ENCODE data around the gene CBLN1.

- PRO-cap: no peak
Observed at GRCh38 chr16:46918460-46919529, 34.6 kb downstream of the GPT2 start.

DNA sequence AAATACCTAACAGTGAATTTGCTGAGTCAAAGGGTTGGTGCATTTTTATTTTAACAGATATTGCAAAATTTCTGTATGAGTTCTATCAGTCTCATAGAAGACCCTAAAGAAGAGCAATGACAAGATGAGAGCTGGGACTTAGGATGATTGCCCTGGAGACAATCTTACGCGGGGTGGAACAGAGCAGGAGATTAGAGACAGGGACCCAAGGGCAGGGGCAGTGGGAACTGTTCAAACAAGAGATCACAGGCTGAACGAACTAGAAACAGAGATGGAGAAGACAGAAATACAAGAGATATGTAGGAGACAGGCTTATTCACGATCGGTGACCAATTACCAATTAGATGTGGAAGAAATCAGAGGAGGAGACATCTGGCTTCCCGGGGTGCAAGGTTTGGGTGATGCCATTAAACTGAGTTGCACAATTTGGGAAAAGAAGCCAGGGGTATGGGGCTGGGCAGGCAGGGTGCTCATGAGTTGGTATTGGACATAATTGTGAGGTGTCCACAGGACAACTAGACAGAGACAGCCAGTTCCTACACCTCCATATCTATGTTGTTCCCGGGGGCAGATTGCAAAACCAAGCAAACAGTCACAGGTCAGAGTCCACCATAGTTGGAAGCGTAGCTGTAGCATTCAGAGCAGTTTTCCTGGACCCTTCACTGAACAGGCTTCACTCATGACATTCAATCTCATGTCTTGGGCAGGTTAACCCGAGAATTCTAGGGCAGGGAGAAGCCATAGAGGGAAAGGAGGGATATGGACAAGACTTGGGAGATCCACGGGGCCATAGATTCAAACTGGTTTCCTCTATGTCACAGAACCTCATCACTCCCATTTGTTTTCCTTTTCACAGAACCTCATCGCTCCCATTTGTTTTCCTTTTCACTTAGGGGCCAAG is 39.7 kb upstream of the LONP2 start:
- PRO-cap: no peak

DNA sequence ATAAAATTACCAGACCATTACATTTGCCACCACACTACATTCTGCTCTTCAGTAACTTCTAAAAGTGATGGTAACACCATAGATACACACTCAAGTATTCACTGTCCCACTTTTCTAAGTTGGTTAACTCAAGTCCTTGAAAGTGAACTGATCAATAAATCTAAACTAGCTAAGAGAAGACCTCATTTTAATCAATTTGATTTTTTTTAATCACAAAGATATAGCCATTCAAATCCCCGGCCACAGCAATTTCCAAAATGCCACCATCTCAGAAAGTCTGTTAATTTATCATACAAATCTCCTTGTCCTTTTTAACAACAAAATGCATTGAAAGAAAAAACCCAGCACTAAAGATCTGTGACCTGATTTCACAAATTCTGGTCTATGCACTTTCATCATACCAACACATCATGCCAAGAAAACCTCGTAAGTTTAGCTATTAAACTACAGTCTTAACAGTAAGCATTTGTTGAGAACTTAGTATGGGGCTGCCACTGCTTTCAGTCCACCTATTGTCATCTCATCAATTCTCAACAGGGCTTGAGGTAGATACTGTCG is 1.7 kb downstream of the SIAH1 start:
- PRO-cap: no peak

DNA sequence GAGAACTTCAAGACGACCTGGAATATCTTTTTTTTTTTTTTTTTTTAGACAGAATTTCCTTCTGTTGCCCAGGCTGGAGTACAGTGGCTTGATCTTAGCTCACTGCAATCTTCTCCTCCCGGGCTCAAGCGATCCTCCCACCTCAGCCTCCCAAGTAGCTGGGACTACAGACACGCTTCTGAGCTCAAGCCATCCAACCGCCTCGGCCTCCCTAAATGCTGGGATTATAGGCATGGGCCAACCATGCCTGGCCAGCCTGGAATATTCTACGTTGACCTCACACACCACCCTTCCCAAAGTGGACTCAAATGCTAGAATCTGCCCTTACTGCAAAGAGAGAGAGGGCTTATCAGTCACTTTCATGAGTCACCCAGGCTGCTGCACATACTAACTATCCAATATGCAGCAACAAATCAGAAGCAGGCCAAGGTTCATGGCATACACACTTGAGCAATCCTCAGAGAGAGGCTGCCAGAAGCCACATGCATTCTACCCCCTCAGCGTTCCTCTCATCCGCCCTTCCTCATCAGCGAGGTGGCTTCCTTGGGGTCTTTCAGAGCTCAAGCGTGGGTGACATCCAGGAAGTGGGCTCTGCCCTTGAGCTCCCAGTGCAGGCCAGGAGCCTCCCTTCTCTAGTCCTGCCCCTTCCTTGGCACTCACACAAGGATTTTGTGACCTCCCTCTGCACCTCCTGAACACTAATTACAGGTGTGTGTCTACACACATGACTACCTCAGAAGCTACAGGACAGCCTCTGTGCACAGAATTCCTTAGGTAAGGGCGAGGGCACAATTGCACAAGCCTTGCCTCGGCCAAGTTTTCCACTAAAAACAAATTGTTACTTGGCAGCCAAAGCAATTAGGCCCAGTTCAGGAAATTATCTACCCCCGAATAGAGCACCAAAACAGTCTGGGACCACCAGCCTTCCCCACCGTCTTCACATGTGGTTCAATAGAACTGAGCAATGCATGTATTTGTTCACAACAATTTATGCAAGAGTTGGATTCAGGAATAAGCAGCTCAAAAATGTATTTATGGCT is 24.9 kb upstream of the SIAH1 start:
- PRO-cap: no peak

GRCh38 chr16:48448351-48448755 is 63.1 kb upstream of the SIAH1 start:
- PRO-cap: no peak

DNA sequence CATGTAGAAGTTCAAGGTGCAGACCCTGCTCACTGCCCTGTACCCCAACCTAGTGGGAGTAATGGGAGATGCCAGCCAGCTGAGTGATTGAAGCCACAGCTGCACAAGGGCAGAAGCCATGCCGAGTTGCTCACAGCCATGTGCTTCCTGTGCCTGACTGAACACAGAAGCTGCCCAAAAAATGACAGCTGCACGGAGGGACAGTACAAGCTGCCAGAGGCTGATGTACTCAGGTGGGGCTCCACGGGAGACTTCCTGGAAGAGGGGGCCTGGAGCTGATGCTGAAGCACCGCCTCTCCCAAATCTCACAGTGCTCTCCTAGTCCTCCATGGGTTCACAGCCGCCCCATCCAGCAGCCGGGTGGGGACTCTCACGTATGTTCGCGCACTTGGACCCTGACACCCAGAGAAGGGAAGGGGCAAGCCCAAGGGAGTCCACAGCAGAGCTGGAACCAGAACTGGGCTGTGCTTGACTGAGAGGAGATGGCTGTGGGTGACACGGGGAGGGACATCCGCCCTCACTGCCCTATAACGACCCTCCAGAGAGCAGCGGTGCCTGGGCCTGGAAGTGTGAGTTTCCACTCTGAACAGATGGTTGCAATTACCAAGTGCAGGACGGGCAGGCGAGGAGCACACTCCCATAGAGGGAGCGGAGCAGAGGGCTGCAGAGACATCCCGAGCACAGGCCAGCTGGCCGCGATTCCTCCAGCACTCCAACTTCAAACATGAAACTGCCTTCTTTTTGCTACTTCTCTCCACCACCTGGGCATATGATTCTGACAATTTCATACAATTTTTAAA is 78.5 kb downstream of the N4BP1 start:
- PRO-cap: no peak

DNA sequence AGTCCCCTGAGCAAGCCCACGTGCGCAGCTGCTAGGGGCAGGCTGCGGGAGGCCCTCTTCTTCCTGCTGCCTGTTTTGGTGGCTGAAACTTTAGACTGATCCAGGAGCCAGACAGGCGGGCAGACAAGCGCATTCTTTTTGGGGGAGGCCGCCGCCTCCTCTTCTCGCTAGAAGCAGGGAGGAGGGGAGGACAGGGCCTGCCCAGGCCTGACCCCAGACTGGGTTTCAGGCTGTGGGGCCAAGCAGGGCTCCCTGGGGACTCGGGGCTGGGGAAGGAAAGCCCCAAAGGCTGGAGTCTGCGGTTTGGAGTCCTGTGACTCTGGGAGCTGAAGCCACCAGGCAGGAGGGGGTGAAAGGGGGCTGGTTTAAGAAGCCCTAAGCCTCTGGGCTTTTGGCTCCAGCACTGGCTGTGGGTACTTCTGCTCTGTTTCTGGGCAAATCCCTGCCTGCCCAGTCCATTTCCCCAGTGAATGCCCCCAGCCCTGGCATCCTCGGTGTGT is 73.6 kb downstream of the N4BP1 start:
- PRO-cap: no peak

- PRO-cap: no peak
Observed at GRCh38 chr16:48576706-48577295, 33.2 kb downstream of the N4BP1 start.

DNA sequence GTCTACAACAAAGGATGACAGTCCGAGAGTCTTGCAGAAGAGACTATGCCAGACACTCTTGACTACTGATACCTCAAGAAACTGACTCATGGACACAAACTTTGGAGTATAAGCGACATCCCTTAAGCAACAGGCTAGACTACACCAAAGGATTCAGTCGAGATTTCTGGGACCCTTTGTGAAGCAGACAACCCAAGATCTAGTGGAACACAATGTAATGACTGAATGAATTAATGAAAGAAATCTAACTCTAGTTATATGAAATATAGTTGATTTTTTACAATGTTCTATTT is 22.9 kb downstream of the N4BP1 start:
- PRO-cap: no peak

- PRO-cap: no peak
Observed at GRCh38 chr16:48608085-48608907, 1.7 kb downstream of the N4BP1 start.

- PRO-cap: bidirectional peak, plus-strand start at chr16:49020128, minus-strand start at chr16:49019951
Observed at GRCh38 chr16:49019718-49020415, 261.8 kb downstream of the CBLN1 start.

DNA sequence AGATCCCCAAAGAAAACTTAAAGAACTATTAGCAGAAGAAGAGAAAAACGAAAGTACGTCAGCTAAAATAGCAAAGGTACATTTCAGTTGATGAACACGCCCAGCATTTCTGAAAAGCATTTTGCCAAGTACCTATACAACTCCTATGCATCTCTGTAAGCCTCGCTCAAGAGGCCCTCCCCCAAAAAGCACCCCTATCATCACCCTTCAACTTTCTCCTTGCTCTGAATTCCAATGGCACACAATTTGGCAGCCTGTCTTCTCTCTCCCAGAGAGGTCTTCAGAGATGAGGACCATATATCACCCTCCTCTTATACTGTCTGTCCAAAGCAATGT is 111.0 kb downstream of the CBLN1 start:
- PRO-cap: no peak

DNA sequence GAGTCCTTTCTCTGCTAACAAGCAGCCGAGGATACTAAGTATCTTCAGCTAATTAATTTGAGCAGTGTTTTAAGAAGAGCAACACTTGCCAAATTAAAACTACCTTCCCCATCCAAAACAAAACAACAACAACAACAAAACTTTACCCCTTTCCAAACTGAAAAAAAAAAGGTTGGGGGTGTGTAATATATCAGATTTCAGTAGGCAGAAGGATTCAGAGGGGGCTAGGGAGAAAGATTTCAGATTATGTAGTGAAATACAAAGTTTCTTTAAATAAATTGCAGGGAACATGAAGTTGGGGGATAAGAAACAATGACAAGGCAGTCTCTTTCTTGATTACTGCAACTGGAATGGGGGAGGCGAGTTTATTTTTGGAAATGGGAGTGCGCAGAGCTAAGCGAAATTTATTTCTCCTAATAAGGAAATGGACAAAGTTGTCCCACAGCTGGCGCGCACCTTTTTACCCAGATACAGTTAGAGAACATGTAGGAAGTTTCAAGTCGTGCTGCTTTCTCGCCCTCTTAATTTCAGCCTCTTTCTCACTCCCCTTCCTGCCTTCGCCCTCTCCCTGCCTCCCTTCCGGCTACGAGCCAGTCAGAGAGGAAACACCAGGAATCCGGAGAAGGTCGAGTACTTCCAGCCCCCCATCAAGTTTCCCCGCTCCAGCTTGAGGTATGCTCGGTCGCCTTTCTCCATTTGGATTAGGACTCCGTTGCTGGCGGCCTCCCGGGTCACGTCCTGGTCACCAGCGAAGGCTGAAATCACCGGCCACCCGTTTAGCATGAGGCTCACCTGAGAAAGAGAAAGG is 2.6 kb downstream of the CBLN1 start:
- PRO-cap: no peak

DNA sequence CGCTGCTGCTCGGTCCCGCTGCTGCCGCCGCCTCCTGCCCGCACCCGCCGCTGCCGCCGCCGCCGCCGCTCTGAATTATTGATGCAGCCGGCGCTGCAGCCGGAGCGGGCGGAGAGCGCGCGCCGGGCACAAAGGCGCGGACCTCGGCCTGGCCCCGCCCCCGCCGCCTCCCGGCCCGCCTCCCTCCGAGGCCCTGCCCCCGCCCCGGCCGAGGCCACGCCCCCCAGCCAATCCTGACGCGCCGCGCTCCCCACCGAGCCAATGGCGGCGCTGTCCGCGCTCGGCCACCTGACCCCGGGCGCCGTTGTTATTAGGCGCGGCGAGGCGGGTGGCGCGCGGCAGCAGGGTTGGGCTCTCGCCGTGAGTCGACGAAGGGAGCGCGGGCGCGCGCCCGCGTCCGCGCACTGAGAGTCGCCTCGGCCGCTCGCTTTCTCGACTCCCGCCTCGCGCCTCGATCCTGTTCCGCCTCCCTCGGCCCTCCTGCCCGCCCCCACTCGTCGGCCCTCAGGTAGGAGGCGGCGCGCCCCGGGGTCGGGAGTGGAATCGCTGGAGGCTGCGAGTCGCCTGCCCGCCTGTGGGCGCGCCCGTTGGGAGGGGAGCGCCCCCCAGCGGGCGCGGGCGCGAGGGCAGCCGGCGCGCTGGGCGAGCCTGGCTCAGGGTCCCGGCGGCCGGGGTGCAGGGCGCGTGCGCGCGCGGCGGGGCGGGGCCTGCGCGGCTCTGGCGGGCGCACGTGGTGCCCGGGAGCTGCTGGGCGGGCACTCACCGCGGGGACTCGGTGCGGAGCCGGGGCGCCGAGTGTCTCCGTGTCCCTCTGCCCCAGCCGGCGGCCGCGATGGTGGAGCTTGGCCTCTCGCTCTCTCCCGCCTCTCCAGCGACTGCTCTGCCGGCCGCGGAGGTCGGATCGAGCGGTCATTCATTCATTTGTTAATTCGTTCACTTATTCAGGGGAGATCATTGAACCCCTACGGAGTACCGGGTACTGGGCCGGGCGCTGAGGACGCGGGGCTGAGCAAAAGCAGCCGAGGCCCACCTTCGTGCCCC is at the start of gene CBLN1:
Gene CBLN1 (minus strand): TSS at position 114 of the 1,041 bp plus-strand sequence.
- PRO-cap: bidirectional peak, plus-strand start at position 338 of the sequence, minus-strand start at position 72 of the sequence

GRCh38 chr16:49359763-49360122 is 13.9 kb upstream of the C16orf78 start:
- PRO-cap: no peak

GRCh38 chr16:49463530-49464153 is 90.0 kb downstream of the C16orf78 start:
- PRO-cap: no peak

GRCh38 chr16:49465203-49465591 is 91.6 kb downstream of the C16orf78 start:
- PRO-cap: no peak

GRCh38 chr16:49542206-49543011 is 168.8 kb downstream of the C16orf78 start:
- PRO-cap: no peak

DNA sequence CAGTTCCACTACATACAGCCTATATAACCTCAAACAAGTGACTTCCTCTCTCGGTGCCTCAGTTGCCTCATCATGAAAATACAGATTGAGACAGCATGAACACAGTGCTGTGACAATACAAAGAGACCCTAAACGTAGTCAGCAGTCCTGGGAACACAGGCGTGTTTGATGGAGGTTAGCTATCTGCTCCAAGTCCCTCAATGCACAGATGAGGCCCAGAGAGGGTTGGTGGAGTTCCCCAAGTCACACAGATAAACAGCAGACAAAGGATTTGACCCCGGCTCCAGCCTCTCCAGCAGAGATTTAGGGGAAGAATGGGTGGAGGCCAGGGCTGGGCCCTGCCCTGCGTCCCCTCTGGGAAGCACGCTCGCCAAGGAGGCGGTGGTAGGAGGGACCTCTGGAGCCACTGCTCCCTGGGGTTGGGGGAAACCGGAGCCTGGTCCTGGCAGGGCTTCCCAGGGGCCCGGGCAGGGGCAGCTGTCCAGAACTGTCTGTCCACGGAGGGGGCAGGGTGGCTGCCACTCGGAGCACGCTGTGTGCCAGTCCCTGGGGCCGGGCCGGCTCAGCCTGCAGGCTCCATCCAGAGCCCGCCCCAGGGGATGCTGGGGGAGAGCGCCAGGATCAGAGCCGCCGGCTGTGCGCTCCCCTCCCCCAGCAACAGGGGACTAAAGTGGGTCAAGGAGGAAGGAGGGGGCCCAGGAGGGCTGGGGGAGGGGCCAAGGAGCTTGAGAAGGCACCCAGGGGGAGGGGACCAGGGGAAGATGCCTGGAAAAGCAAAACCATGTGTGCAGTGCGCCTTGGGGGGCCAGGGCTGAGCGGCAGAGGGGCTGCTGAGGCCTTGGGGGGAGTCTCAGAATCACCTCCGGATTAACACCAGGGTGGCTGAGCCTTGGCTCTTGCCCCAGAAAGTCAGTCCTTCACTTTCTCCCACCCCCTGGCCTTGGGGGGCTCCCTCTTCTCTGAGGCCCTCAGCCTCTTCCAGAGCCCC is 21.4 kb downstream of the ZNF423 start:
- PRO-cap: no peak

GRCh38 chr16:49857588-49858188 is 1.8 kb upstream of the ZNF423 start:
- PRO-cap: bidirectional peak, plus-strand start at chr16:49858070, minus-strand start at chr16:49857722

Data from Metastatic Pancreatic Carcinoma in the Ovary (tissue), 1 donor.